Subcutaneous adipose tissue (tissue), 3 donors: Measurements from ENCODE around the genes RBBP8, CABLES1 and TMEM241.

DNA sequence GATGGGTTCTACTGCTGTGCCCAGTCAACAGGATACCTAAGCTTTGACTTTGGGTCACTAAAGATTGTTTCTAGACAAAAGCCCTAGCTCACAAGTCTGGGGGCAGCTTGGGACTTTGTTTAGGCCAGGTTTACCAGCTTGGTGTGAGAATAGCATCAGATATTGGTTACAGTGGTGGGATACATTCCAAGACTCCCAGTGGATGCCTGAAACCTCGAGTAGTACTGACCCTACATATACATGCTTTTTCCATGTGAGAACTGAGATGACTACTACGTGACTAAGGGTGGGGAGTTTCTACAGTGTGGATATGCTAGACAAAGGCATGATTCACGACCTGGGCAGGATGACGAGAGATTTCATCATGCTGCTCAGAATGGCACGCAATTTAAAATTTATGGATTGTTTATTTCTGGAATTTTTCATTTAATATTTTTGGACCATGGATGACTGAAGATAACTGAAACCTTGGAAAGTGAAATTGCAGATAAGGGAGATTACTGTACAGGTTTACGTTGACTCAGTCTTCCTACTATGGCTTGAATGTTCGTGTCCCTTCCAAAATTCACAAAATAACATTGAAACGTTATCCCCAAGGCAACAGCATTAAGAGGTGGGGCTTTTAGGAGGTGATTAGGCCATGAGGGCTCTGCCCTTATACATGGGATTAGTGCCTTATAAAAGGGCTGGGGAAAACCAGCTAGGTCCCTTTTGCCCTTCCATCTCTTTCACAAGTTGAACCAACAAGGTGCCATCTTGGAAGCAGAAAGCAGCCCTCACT, 50.2 kb upstream of the CTAGE1 start:
- PRO-cap = unidirectional peak, minus-strand start at position 262 of the sequence
- RAMPAGE, long total RNA, 3 experiments = no peak in any of the 3 experiments

GRCh38 chr18:22470483-22471407, 53.0 kb upstream of the CTAGE1 start:
- PRO-cap = no peak
- RAMPAGE, long total RNA, 3 experiments = no peak in any of the 3 experiments

DNA sequence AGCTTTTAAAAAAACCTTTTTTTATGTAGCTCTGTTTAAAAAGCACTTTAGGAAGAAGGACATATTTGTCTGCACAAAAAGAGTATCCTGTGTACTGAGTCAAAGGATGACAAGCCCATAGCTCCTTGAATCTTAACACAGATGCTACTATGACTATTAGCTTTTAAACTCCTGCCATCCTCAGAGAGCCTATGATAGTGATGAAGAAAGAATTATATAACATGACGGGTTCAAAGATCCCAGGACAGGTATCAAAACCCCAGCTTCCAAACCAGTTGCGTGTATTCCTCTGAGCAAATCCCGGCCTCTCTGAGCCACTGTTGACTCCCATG, 74.4 kb upstream of the CTAGE1 start:
- PRO-cap = no peak
- RAMPAGE, long total RNA, 3 experiments = no peak in any of the 3 experiments

DNA sequence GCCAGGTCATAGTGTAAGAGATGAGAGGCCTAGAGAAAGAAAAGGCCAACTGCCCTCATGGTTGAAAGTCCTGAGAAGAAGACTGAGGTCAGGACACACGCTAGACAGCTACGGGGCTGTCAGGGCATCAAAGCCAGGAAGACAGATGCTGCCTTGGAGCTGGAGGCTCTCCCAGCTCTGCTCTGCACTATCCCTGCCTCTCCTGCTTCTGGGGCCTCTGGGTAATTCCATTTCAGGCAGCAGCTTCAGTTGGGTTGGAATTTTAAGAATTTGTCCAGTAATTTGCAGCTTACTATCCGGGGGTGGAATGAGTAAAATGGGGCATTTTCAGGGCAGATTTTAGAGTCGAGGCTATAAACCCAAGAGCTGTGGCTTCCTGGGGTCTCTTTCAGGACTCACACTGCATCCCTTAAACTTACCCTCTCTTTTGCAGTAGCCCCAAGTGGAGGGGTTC, 76.2 kb upstream of the CTAGE1 start:
- PRO-cap = unidirectional peak, minus-strand start at position 210 of the sequence
- RAMPAGE, long total RNA, 3 experiments = no peak in any of the 3 experiments

- PRO-cap = no peak
- RAMPAGE, long total RNA, 3 experiments = no peak in any of the 3 experiments
Observed at GRCh38 chr18:22530011-22530373, 112.3 kb upstream of the CTAGE1 start.

DNA sequence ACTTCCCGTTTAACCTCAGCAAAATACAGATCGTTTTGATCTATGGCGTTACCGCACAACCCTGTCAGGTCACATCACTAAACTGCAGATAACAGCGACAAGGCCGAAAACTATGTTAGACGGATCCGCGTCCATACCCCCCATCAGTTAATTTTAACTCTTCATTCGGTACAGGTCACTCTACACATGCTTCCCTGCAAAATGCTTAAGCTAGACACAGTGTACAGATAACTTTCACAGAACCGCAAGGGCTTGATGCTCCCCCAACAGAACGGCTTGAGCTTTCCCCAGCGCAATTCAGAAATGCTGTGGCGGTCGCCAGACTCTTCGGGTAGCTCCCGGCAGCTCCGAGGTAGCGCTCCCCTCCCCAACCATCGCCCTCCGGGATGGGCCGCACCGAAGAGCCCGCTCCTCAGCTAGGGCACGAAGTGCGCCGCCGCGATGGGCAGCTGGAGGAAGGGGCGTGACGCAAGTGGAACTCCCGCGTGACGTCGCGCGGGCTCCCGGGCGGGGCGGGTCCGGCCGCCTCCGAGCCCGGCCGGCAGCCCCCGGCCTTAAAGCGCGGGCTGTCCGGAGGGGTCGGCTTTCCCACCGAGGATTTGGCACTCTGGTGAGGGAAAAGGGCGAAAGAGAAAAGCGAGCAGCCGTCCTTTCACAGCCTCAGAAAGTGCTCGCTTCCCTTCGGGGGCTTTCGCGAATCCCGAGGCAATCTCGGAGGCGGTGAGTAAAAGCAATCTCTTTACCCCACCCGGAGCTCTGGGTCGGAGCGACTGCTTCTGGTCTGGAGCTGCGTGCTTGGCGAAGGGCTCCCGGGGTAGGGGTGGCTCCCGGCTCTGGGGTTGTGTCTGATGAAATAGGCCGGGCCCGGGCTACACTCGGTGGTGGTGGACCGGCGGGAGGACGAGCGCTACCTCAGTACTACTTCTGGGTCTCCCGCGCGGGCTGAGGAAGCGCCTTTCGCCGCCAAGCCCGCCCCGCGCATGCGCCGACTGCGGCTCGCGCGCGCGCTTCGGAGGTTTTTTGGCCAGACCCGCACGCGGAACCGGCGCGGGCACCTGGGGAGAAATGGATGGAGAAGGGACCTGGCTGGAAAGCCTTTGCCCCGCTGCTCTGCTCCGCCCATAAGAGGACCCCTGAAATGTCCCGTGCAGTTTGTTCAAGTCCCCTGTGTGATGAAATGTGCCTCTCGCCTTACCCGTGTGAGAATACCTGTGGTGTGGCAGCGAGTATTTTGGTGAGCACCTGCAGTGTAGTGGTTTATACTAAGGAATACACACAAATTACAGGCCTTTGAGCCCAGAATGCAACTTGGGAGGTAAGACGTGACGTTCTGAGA, at the start of gene RBBP8:
Gene RBBP8, plus strand, starts transcription at position 484 of the 1,336 bp plus-strand sequence.
- PRO-cap = bidirectional peak, plus-strand start at position 568 of the sequence, minus-strand start at position 443 of the sequence; bidirectional peak, plus-strand start at position 1,027 of the sequence, minus-strand start at position 984 of the sequence
- RAMPAGE, long total RNA, 3 experiments = start-site peak on the plus strand in 3 of 3 experiments, centred at positions 523 to 524 of the sequence, 151 to 429 reads per replicate; start-site peak on the minus strand in 1 of 3 experiments, centred at position 955 of the sequence, 7 reads per replicate

DNA sequence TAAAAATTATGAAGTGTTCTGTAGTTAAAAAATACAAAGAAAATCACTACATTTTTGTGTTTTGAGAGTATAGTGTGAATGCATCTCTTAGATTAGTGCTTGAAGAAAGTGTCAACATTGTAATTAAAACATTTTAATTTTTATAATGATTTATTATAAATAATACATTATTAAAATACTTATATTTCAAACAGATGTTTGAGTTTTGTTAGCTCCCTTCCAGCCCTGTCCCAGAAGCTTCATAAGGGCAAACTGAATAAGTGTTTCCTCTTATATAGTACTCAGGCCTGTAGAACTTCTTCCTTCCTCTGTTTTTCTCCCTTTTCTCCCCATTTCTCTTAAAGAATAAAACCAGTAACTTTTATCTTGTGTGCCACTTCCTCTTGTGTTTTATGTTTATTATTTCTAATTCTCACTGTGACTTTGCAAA, 42.2 kb downstream of the RBBP8 start:
- PRO-cap = no peak
- RAMPAGE, long total RNA, 3 experiments = no peak in any of the 3 experiments

- PRO-cap = no peak
- RAMPAGE, long total RNA, 3 experiments = no peak in any of the 3 experiments
Observed at GRCh38 chr18:23099454-23100060, 35.7 kb upstream of the CABLES1 start.

DNA sequence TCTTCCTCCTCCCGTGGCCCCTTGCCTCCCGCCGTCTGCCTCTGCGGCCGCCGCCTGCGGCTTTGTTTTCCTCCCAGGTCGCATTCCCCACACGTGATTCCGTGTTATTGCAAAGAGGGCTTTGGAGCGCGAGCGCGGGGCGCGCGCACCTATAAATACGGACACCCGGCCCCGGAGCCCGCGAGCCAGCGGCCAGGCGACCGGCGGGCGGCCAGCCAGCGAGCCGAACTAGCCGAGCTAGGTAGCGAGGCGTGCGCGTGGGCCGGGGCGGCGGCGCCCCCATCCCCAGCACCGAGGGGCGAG, at the start of gene CABLES1:
Gene CABLES1, plus strand, starts transcription at position 181 of the 303 bp plus-strand sequence.
- PRO-cap = bidirectional peak, plus-strand start at position 183 of the sequence, minus-strand start at position 37 of the sequence
- RAMPAGE, long total RNA, 3 experiments = no peak in any of the 3 experiments

DNA sequence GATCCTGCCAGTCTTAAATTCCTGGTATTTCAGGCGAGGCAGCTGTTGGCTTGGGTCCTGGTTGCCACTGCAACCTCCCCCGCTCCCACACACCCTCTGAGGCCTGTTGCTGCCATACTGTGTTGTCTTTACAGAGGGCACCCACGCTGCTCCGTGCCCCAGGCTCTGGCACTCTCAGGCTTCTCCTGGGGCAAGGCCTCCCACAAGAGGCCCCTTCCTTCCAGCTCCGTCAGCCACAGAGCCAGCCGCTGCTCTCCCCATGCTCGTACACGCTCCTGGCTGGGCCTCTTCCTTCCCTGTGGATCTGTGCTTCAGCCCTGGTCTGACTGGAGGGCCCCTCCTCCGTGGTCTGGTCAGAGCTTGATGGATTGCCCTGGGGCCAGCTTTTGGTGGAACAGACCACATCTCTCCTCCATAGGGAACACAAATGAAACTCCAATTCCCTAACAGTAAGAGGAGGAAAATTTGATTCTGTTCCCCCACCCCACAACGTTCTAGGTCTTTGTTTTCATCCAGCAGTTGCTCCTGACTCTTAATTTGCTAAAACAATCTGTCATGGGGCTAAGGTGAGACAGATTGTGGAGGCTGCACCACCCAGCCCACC, 8.7 kb downstream of the CABLES1 start:
- PRO-cap = no peak
- RAMPAGE, long total RNA, 3 experiments = no peak in any of the 3 experiments

GRCh38 chr18:23370302-23370947, 67.3 kb downstream of the TMEM241 start:
- PRO-cap = no peak
- RAMPAGE, long total RNA, 3 experiments = no peak in any of the 3 experiments

GRCh38 chr18:23401294-23402264, 36.2 kb downstream of the TMEM241 start:
- PRO-cap = no peak
- RAMPAGE, long total RNA, 3 experiments = no peak in any of the 3 experiments

DNA sequence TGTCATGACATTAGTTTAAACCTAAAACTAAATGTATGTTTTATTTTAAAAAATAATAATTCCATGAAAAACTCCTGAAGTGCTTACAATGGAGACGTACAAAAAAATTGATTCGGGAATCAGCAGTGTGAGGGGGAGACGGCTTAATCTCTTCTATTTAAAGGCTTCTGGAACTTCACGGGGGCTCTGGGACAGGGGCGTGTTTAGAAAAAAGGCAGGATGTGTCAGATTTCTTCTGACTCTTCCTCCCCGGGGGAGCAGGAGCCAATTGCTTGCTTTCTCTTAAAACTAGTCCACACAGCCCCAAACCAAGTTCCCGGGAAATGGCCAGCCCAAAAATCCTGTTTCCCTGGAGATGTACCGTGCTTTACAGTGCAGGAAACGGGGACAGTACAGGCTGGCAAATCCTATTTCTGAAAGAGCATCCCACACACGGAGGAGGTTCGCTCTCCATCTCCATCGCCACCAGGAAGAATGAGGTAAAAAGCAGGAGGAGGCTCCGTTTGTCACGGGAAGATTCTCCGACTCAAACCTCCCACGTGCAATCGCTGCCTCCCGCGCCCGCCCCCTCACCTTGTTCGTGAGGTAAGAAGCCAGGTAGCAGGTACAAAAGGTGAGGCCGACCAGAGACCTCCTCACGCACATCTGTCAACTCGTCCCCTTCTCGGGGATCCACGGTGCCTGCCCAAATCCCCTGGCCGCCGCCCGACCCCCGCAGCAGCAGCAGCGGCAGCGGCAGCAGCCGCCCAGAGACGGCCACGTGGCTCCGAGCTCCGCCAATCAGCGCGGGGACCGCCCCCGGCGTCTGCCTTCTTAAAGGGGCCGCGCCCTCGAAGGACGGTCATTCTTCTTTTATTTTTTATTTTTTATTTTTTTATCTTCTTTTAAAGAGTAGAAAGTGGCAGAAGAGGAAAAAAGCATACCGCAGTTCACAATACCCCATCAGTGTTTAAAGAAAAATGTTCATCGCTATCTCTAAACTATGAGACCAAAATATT, at the start of gene TMEM241:
Gene TMEM241, minus strand, starts transcription at position 754 of the 998 bp plus-strand sequence.
- PRO-cap = unidirectional peak, minus-strand start at position 476 of the sequence; unidirectional peak, minus-strand start at position 754 of the sequence
- RAMPAGE, long total RNA, 3 experiments = start-site peak on the minus strand in 3 of 3 experiments, centred at positions 725 to 756 of the sequence, 30 to 42 reads per replicate

- PRO-cap = no peak
- RAMPAGE, long total RNA, 3 experiments = no peak in any of the 3 experiments
Observed at GRCh38 chr18:23482487-23483203, 20.7 kb upstream of the RMC1 start.

DNA sequence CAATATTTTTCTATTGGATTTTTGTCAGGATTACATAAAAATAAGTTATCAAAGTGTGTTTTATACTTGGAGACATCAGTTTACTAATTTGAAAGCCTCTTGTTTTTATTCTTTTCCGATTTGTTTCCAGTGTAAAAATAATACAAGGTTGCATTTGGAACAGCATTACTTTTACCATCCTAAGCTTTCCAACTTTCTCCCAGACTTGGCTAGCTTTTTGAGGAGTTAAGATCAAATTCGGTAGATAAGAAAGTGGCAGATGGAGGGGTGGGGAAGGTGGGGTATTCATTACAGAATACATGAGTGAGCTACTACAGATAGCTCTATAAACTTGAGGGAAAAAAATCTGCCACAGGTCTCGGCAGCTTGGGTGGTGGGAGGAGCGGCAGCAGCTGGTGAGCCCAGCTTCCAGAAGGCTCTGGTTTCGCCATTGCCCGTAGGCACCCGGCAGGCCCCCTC, 18.8 kb upstream of the RMC1 start:
- PRO-cap = no peak
- RAMPAGE, long total RNA, 3 experiments = no peak in any of the 3 experiments

DNA sequence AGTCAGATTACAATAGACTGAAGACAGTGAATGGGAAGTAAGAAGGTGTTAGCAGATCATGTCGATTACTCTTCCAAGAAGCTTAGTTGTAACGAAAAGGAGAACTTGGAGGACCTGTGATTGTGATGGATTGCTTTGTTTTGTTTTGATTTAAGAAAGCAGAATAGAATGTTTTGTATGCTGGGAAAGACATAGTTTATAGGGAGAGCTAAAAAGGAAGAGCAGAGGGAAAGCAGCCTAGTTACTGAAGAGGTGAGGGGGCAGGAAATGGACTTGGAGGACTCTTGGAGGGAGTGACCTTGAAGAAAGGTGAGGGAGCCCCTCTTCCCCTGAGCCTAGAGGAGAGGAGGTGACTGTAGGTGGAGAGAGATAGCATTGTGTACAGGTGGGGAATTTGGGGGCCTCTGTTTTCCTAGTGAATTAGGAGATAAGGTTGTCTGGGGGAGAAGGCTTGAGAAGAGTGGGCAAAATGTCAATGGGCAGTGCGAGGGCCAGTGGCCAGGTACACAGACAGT, 49.1 kb upstream of the TTC39C start:
- PRO-cap = no peak
- RAMPAGE, long total RNA, 3 experiments = no peak in any of the 3 experiments

GRCh38 chr18:23972435-23972839, 42.1 kb upstream of the TTC39C start:
- PRO-cap = no peak
- RAMPAGE, long total RNA, 3 experiments = no peak in any of the 3 experiments

- PRO-cap = no peak
- RAMPAGE, long total RNA, 3 experiments = no peak in any of the 3 experiments
Observed at GRCh38 chr18:24000623-24001081, 13.9 kb upstream of the TTC39C start.

- PRO-cap = no peak
- RAMPAGE, long total RNA, 3 experiments = no peak in any of the 3 experiments
Observed at GRCh38 chr18:24913320-24913835, 438.6 kb downstream of the ZNF521 start.

- PRO-cap = no peak
- RAMPAGE, long total RNA, 3 experiments = no peak in any of the 3 experiments
Observed at GRCh38 chr18:26017506-26018319, 72.7 kb downstream of the SS18 start.